Trachea (tissue), 1 donor: Measurements from ENCODE around the gene P3H2.

- PRO-cap: no peak
These were observed 195.5 kb upstream of the LPP start for GRCh38 chr3:187958376-187958912.

- PRO-cap: no peak
These were observed 151.3 kb upstream of the LPP start for GRCh38 chr3:188002568-188003051.

DNA sequence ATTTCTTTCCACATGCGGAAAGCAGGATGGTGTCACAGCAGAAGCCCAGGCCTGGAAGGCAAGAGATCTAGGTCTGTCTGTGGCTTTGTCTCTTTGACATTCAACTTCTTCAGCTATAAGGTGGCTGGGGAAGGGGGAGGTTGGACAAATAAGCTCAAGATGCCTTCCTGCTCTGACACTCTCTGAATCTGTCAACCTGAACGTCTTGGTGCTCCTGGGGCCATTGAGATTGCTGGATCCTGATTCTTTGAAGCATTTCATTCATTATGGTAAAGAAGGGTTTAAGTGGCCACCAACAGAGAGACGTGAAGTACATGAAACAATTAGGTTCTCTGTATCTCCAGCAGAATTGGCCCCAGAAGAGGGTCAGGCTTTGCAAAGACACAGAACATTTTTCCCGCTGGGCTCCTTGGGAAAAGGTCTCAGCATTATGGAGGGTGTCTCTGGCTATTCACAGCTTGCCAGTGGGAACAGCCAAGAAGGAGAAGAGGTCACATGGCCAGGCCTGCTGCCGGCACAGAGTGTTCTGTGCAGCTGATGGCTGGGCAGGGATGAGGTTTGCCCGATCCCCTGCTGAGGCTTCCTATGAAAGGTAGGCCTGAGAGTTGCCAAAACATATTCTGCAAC, 77.9 kb upstream of the LPP start:
- PRO-cap: no peak

DNA sequence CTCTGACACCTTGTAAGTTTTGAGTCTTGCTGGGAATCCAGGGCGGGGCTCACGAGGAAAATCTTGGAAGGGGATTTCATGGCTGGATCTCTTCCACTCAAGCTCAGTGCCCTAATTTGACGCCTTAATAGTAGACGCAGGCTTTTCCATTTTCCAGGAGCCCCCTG, 722 bp upstream of the LPP start:
- PRO-cap: unidirectional peak, minus-strand start at position 12 of the sequence

- PRO-cap: no peak
These were observed 11.3 kb downstream of the LPP start for GRCh38 chr3:188164871-188166107.

- PRO-cap: no peak
These were observed 28.8 kb downstream of the LPP start for GRCh38 chr3:188182632-188183280.

DNA sequence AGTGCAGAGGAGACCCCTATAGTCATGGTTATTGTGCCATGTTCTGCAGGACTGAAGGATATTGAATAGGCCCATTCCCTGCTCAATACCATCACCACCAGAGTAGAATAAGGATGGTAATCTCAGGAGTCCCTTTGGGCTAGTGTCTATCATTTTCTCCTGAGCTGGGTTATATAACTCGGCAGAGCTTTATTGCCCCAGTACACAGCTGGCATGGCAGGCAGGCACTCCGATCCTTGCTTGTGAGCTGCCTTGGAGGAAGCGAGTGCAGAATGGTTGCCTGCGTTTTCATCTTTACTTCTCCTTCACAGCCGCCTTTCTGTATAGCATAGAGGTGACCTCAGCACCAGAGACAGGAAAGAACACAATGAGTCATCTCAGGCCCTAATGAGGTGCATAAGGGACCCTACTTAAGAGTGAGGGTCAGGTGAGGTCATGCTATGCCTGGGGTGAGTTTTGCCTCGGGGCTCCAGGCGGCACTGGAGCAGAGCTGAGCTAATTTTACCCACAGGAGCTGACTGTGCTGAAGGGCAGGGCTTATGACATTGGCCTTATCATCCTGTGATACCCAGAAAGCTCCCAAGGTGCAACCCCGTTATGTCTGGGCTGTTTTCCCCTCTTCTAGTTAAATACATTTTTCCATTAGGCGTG, 43.4 kb downstream of the LPP start:
- PRO-cap: no peak

GRCh38 chr3:188206334-188206981, 52.5 kb downstream of the LPP start:
- PRO-cap: no peak

DNA sequence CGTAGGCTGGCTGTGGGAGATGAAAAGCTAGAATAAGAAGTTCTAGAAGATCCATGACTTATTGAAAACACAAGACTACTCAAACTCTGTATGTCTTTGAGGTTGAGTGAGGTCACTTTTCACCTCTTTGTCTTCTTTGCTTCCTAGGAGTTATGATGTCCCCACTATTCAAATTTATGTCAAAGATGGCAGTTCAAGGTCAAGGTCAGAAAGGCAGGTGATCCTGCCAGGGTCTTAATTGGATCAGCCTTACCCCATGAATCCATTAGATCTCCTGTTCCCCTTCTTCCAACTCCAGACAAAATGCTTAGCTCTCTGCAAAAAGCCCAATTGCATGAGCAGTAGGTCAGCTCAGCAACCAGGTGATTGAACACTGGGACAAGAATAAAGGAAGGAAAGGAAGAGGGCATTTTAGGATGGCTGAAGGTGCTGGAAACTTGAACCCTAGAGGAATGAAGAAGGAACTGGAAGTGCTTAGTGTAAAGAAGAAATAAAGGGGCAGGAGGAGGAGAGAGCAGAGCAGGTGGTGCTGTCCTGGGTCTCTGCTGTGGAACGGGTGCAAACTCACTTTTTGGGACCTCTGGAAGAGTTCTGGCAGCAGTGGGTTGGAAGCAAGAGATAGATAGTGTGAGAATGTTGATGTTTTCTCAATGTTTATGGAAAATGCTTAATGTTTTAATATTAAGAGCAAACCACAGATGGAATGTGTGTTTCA, 80.9 kb downstream of the LPP start:
- PRO-cap: no peak

DNA sequence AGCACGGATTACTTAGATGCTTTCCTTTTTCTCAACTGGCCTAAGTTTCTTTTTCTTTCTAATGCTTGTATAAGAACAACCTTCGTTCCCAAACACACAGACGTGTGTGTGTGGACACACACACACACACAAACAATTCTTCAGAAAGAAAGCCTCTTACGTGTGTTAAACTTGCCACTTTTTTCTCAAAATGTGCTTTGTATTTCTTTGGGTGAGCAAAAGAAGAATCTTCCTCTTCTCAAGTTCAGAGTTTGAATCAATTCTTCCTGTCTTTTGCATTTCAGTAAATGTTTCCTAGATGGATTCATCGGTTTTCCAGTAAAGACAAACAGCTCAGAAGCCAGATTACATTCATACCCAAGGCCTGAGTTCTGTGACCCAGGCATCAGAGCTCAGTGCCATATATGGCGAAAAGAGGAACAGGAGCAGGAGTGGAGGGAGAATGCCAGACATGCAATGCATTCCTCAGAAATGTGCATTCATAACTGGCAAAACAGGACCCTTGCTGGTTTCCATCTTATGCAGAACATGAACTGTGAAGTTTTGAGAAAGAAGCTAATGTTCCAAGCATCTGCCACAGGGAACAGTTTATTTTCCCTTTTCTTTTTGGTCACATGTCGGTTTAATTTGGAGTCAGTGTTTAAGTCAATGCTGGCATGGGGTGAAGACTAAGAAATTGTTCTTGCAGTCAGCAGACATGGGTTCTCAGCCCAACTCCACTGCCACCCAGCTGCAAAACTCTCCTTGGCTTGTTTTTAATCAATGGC, 116.4 kb downstream of the LPP start:
- PRO-cap: no peak

DNA sequence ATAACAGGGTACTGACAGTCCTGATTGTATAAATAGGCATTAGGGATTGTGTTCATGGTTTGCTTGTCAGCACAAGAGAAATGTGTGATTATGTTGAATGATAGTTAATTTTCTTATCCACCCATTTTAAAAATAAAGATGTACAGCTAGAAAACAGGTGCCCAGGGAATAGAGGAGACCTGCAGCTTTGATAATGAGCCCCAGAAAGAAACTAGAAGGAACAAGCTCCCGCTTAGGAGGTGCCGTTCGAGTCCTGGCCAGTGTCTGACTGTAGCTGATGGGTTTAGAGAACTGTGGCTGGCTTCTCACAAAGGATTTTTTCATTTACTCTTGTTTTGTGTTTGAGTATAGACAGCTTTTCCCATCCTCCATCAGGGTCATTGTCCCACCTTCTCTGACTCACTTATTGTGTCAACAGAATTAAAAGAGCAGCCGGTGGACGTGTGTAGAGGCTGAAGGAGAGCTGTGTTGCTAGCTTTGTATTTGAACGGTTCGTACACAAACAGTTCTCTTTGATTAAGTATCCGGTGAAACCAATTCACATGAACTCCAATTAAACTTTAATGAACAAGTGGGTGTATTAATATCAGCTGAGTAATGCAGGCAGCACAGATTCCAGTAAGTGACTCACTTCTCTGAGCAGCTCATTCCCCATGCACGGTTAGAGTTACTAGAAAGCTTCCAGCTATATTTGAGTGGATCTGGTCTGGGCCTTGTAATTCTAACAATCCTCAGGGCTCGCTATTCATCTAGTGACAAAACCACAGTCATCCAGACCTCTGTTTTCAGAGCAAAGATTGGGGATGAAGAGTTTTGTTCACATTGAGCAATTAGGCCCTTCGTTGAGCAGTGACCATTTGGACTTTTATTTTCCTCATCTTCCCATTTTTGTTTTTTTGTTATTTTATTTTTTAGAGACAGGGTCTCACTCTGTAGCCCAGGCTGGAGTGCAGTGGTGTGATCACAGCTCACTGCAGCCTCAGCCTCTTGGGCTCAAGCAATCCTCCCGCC, 141.0 kb downstream of the LPP start:
- PRO-cap: unidirectional peak, plus-strand start at position 446 of the sequence; bidirectional peak, plus-strand start at position 718 of the sequence, minus-strand start at position 562 of the sequence

GRCh38 chr3:188343713-188344272, 189.8 kb downstream of the LPP start:
- PRO-cap: no peak

- PRO-cap: no peak
These were observed 470.3 kb downstream of the LPP start for GRCh38 chr3:188624154-188624845.

- PRO-cap: no peak
These were observed 483.1 kb upstream of the TPRG1 start for GRCh38 chr3:188688550-188689105.

GRCh38 chr3:188708047-188708449, 463.7 kb upstream of the TPRG1 start:
- PRO-cap: no peak

GRCh38 chr3:188947356-188947887, 224.3 kb upstream of the TPRG1 start:
- PRO-cap: unidirectional peak, minus-strand start at chr3:188947670

DNA sequence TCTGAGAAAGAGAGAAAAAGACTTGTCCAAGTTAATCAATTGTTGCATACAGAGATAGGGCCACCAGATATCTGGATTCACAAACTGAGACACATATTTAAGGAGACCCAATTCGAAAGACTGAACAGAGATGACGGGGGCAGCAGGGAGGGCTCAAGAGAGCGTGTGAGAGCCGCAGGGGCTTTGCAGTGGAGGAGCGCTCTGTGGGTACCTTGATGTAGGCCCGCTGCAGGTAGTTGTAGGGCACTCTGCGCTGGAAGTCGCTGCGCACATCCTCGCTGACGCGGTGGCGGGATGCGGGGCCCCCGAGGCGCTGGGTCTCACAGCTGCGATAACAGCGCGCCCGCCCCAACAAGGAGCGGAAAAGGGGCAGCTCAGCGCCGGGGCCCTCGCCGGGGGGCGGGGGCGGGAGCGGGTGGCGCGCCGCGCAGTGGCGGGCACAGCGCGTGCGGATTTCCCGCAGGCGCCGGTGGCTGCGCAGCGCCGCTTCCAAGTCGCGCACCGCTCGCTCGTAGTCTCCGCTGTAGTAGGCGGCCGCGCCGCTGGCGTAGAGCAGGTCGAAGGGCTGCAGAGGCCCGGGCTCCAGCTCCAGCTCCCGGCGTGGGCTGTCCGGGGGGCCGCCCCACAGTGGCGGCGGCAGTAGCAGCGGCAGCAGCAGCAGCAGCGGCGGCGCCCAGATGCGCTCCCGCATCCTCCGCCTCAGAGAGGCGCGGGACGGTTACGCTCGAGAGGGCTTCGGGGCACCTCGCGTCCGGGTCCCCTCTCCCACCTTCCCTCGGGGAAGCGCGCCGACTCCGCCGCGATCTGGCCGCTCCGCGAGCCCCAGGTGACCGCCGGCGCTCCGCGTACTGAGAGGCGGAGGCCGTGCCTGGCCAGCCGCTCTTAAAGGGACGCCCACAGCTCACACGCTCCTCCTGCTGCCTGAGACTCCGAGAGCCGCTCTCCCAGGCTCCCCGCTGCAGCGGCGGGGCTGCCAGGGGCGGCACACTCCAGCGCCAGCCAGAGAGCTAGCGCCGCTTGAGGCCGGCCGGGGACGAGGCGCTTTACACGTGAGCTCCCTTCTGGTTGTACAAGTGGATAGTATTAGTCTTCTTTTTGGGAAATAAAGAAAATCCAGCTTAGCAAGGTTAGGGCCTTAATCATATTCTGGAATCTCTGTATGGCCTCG, at the start of gene P3H2:
Gene P3H2, minus strand, starts transcription at position 857 of the 1,168 bp plus-strand sequence.
- PRO-cap: bidirectional peak, plus-strand start at position 961 of the sequence, minus-strand start at position 884 of the sequence

GRCh38 chr3:190317526-190318575, 4.4 kb downstream of the CLDN1 start:
- PRO-cap: no peak

DNA sequence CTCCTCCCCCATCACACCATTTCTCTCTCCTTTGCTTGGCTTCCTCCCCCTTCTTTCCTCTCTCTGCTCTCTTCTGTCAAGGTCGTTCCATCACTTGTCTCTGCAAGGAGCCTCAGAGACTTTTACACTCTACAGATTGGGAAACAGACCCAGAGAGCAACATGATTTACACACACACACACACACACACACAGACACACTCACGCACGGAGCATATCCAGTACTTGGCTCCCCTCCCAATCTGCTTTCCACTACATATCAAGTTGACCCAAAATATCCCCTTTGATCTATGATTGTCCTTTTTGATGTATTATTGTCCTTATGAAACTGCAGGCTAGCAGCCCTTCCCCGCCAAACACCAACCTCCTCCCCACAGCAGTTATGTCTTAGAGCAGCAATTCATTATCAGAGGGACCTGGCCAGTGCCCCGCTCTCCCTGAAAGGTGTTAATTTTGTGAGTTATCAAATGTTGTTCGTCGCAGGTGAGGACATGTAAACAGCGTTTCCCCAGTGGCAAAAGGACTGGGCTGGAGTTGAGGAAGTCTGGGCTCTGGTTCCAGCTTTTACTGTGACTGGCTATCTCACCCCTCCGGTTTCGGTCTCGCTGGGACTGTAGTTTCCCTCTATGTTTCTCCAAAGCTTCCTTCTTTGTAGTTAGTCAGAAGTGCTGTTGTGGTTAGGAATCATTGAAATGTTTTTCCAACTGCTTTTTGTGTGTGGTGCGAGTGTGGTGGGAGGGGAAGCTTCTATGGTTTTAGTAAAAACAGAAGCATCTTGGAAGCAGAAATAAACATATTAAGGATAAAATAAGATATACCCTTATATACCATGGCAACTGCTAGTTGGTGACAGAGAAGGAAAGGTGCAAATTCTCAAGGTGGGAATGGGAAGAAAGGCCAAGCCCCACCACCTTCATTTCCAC, 851 bp upstream of the CLDN1 start:
- PRO-cap: no peak

DNA sequence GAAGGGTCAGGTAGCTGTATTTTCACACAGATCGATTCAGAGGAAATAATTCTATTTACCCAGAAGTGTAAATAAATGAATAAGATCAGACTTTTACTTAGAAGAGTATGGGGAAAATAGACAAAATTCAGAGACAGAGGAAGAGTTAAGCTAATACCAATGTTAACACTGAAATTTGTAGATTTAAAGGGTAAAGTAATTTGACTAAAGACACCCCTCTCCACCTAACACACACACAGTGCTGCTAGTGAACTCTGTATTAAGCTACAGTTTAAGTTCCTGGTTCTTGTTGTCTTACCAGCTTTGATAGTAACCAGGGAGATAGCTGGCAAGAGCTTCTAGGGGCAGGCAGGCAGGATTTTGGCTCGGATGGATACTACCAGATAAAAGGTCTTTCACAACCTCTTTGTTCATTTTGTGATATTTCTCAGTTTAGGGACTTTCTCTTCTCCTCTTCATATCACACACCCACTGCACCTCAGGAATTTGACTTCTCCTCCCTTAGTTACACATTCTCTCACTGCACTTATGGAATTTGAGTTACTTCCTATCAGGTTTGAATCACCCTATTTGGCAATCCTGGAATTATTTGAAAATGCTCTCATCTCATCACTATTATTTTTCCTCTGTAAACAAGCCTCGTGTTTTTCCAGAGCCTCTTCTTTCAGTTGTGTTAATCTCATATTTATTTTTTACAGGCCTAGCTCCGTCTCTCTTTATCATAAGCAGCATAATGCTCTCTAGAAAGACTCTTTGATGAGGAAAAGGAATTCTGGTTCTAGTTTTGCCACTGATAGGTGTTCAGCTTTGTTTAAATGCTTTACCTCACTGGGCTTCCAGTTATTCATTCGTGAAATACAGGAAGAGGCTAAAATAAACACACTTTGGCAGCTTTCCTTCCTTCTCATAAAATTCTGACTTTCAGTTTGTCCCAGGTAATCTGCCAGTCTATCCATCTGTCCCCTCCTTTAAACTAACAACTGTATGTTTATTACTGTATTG, 22.9 kb upstream of the CLDN1 start:
- PRO-cap: no peak